A673 (cell line): ENCODE measurements around a stretch of chr21.

- PRO-cap, result no peak
Measured at GRCh38 chr21:44880933-44881621, 7.6 kb upstream of the PTTG1IP start.

GRCh38 chr21:44954439-44954799 lies 14.6 kb downstream of the SLX9 start:
- PRO-cap, result no peak

GRCh38 chr21:44959486-44960327 lies 19.9 kb downstream of the SLX9 start:
- PRO-cap, result no peak

GRCh38 chr21:45004398-45004951 lies 64.6 kb downstream of the SLX9 start:
- PRO-cap, result no peak

- PRO-cap, result no peak
Measured at GRCh38 chr21:45086895-45087921, 12.8 kb downstream of the ADARB1 start.

DNA sequence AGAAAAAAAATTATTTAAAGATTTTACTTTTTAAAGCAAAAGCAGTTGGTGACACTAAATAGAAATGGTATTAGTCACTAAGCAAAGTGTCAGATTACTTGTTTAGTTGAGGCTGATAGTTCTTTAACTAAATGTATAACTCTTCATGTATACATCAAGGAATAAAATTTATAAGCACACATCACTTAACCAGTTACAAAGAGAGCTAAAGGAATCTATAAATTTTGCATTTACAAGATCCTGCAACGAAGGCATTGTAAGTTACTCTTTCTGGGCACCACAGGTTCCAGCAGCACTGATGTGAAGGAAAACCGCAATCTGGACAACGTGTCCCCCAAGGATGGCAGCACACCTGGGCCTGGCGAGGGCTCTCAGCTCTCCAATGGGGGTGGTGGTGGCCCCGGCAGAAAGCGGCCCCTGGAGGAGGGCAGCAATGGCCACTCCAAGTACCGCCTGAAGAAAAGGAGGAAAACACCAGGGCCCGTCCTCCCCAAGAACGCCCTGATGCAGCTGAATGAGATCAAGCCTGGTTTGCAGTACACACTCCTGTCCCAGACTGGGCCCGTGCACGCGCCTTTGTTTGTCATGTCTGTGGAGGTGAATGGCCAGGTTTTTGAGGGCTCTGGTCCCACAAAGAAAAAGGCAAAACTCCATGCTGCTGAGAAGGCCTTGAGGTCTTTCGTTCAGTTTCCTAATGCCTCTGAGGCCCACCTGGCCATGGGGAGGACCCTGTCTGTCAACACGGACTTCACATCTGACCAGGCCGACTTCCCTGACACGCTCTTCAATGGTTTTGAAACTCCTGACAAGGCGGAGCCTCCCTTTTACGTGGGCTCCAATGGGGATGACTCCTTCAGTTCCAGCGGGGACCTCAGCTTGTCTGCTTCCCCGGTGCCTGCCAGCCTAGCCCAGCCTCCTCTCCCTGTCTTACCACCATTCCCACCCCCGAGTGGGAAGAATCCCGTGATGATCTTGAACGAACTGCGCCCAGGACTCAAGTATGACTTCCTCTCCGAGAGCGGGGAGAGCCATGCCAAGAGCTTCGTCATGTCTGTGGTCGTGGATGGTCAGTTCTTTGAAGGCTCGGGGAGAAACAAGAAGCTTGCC lies 101.4 kb downstream of the ADARB1 start:
- PRO-cap, result no peak

GRCh38 chr21:45209144-45209398 lies 78.6 kb downstream of the POFUT2 start:
- PRO-cap, result no peak

DNA sequence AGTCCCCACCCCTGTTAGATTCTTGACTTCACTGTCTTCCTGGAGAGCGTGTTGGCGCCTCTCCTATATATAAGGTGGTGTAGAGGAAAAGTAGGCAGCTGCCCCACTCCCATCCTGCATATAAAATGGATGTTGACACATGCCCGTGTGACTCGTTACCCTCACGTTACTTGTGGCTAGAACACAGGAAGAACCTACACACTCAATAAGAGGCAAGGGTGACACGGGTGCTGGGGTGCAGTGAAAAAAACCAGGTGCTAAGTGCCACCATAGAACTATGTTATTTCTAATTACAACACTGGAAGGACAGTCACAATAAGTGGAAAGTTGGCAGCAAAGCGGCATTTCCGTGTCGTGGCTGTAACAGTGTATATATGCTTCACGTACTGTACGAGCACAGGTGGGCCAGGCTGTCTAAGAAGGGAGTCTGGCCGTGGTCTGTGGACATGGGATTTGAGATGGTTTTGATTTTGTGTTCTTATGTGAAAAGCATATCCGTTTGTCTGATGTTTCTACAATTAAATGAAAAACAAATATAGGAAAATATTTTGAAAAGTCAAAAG lies 60.8 kb downstream of the POFUT2 start:
- PRO-cap, result no peak

GRCh38 chr21:45286553-45287388 lies 924 bp downstream of the POFUT2 start:
- PRO-cap, result no peak

DNA sequence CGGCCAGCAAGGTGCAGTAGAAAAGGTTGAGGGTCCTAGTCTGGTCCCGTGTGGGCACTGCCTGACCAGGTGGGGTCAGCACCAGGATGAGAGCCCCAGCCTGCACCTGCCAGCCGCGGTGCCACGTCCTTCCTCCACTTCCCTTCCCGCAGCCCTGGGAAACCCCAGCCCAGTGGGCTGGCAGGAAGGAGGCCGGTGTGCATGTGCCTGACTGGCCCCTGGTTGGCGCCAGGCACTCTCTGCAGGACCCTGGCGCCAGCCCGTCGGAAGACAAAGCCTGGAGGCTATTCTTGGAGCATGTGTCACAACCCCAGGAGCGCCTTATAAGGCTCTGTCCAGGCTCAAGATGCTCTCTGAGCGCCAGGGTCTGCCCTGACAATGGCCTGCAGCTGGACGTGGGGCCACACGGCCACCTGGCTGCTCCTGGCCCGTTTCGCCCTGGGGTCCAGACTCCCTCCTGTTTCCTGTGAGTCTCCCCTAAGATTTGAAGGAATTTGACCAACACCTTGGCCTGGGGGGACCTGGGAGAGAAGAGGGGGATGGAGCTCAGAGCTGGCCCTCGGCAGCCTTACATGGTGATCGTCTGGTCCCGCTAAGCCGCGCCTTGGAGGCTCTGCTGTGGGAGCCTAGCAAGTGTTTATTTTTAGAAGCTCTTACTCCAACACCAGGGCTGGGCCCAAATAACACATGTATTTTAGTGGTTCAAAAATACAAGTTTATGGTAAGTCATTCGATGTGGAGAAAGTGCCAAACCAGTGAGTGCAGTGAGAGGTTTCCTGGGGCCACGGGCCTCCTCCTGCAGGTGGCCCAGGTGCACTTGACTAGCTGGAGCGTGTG lies 32.0 kb upstream of the POFUT2 start:
- PRO-cap, result no peak

DNA sequence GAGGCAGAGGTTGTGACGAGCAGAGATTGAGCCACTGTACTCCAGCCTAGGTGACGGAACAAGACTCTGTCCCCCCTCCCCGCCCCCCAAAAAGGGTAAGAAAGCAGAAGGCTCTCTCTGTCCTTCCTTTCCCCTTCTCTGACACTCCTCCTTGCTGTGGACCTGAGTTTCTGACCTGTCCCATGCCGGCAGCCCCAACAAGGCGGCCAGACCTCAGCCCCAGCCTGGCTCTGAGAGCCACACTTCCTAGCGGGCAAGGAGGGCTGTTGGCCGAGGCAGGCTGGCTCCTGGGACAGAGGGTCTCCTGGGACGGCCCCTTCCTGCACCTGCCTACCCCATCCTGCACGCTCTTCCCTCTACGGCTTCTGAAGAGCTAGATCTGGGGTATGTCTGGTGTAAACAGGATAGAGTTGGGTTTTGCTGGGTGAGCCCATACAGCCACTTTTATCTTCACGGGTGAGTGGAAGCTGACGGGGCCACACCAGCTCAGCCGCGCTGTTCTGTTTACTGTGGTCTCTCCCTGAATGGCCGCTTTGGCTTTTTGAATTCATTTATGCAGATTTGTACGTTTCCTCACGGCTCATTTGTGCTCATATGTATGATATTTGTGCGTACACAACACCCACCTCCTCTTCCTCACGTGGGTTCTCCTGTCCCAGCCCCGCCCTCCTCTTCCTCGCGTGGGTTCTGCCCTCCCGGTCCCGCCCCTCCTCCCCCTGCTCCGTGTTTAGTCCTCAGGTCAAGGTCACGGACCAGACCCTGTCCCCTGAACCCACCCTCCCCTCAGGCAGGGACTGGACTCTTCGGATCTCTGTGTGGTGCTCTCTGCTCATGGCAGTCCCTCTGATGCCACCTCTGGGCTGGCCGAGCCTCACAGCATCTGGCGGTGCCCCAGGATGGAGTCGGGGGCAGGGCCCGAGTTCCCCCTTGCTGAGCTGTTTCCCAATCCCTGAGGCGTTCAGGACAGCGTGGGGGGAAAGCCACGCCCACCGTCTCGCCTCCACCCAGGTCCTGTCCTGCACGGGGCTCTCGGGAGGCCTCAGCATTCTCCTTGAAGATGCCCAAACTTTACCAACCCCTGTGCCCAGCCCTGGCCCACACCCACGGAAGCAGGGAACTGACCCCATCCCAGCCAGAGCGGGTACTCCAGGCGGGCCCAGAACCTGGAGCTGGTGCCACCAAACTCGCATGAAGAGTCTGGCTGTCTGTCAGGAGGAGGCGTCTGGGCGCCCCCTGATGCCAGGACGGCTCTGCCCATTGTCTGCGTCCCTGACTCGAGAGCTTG lies 34.8 kb upstream of the POFUT2 start:
- PRO-cap, result no peak

DNA sequence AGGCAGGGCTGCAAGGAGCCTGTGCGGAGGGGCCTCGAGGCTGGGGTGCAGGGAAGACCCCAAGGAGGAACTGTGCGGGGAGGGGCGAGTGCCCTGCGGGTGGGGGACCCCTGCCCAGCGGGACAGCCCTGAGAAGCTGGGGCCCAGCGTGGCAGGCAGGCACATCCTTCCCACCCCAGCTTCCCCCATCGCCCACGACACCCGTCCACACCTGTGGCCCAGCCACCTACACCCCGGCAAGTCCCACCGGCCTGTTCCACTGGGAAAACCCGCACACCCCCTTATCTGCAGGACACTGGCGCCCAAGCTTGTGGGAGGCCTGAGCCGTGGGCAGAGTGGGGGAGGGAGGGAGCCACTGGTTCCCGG lies 37.5 kb upstream of the POFUT2 start:
- PRO-cap, result no peak

- PRO-cap, result no peak
Measured at GRCh38 chr21:45509809-45510467, 32.3 kb downstream of the SLC19A1 start.

GRCh38 chr21:45590080-45591413 lies 48.3 kb upstream of the SLC19A1 start:
- PRO-cap, result no peak

GRCh38 chr21:45607044-45607556 lies 36.4 kb upstream of the PCBP3 start:
- PRO-cap, result no peak

DNA sequence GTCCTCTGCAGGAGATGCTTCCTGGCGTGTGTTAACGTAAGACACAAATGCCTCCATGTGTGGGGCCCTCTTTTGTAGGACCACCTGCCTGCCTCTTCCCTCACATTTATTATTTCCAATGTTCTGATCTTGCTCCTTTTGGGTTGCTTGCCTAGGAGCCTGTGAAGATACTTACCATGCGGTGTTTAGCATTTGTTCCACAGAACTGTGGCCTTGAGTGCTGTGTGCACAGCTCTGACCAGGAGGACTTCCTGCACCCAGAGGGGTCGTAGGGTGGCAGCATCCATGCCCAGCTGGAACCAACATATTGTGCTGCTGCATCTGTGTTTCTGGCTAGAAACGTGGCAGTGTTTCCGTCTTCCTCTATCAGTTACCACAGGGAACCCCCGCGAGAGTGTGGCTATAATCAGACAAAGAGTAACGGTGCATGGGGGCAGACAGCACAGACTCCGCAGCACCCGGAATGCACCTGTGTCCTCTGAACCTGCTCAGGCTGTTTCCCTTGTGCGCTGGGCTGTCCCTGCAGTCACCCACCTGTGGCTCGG lies 11.6 kb upstream of the PCBP3 start:
- PRO-cap, result no peak

- PRO-cap, result bidirectional peak, plus-strand start at chr21:45634838, minus-strand start at chr21:45634658
Measured at GRCh38 chr21:45634300-45634917, 9.1 kb upstream of the PCBP3 start.

DNA sequence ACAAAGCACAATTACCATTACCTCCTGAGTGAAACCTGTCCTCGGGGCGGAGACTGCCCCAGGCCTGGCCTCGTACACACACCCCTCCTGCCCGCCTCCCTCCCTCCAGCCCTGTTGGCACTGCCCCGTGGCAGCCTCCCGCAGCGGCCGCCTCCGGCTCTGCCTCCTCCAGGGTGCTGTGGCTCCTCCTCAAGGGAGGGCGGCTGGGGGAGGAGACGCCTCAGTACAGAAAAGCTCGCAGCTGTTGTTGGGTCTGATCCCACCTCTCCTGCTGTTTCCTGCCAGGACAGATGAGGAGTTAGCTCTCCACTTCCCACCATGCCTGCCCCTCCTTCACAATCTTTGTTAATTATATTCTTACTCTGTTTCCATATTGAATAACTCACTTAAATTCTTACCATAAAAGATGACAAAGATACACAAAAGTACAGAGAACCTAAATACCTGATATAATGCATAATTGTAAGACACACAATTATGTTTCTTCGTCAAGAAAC lies 30.8 kb upstream of the COL6A1 start:
- PRO-cap, result unidirectional peak, minus-strand start at position 161 of the sequence

GRCh38 chr21:45980838-45981636 lies 533 bp upstream of the COL6A1 start:
- PRO-cap, result unidirectional peak, plus-strand start at chr21:45981279; bidirectional peak, plus-strand start at chr21:45981770, minus-strand start at chr21:45981527

DNA sequence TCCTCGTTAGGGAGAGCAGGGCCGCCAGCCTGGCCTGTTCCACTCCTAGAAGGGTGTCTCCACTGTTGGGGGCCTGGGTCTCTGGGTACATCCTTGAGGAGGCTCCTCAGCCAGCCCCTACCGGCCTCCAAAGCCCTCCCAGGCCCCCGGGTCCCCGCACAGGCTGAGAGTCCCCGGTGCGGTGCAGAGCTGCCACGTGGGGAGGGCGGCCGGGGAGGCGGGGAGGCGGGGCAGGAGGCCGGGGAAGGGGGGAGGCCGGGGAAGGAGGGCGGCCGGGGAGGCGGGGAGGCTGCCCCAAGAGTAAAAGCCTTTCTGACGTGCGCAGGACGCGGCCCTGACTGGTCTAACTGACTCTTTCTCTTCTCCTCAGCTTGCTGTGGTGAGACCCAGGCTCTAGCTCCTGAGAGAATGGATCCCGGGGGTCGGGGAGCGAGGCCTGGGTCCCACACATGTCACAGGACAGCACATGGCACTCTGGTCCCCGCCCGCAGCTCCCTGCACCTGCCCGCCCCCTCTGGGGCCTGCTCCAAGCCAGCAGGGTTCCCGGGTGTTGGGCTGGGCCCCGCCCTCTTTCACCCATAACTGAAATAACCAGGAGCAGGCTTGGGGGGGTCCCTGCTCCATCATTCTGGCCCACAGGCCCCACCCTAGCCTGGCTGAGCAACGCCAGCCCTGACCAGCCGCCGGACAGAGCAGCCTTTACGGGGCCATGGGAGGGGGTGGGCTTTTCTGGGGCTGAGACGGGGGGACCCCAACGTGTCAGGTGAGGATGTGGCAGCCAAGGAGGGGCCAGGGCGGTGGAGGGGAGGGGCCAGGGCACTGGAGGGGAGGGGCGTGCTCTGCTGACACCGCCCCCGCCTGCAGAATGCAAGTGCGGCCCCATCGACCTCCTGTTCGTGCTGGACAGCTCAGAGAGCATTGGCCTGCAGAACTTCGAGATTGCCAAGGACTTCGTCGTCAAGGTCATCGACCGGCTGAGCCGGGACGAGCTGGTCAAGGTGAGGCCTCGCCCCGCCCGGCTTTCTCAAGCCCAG lies 19.1 kb downstream of the COL6A1 start:
- PRO-cap, result no peak